RPMI7951 (cell line): Measurements from ENCODE around the gene NAA50.

GRCh38 chr3:113745641-113746625 lies at the start of gene NAA50:
Gene NAA50, minus strand, starts transcription at chr3:113746249.
- RAMPAGE, long total RNA, result no peak

DNA sequence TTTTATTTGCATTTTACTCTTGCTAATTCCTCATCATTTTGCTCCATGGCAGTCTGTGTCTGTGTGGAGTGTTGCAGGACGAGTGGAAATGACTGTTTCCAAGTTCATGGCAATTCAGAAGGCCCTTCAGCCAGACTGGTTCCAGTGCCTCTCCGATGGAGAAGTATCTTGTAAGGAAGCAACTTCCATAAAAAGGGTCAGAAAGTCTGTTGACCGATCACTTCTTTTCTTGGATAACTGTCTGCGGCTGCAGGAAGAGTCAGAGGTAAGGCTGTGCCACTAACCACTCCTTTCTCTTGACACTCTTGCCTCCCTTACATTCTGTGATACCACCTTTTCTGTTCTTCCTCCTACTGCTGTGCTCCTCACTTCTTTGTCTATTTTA lies 14.0 kb downstream of the QTRT2 start:
- RAMPAGE, long total RNA, result no peak

DNA sequence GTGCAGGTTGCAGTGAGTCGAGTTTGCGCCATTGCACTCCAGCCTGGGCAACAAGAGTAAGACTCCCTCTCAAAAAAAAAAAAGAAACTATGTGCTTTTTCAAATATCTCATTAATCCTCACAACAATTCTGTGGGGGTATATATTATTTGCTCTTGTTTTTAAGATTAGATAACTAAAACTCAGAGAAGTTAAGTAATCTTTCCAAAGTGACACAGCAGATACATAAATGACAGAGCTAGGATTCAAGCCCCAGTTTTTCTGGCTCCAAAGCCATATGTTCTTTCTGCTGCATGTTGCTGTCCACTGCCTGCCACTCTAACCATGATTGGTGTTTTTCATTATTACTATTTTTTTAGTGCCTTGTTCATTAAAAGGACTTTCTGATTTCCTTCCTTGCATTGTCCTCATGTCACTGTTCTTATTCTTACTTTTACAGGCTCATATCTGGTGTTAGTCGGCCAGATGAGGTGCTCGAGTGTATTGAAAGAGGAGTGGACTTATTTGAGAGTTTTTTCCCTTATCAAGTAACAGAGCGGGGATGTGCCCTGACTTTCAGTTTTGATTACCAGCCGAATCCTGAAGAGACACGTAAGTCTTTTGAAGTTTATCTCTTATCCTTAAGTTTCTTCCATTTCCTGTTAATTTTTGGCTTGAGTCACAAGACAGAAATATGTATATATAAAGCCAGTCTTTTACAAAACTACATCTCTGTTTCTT lies 23.1 kb downstream of the QTRT2 start:
- RAMPAGE, long total RNA, result no peak

- RAMPAGE, long total RNA, result no peak
These were observed 36.0 kb downstream of the QTRT2 start for GRCh38 chr3:114092474-114092974.

GRCh38 chr3:114213796-114214618 lies 23.4 kb downstream of the ZNF80 start:
- RAMPAGE, long total RNA, result no peak

DNA sequence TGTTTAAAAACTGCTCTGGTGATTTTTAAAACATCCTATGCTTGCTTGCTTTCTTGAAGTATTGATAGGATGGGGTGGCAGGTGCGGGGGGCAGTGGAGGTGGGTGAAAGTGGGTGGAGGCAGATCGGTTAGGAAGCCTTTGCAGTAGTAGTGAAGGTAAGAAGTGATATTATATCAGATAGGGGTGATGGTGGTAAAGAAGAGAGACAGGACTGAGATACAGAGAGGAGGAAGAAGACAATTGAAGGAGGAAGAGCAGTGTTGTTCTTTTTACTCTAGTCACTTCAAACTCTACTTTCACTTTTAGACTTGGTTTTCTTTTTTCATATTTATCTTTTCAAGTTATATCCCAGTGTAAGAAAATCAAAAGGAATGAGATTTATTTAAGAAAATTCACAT lies 11.0 kb downstream of the ZNF80 start:
- RAMPAGE, long total RNA, result no peak

DNA sequence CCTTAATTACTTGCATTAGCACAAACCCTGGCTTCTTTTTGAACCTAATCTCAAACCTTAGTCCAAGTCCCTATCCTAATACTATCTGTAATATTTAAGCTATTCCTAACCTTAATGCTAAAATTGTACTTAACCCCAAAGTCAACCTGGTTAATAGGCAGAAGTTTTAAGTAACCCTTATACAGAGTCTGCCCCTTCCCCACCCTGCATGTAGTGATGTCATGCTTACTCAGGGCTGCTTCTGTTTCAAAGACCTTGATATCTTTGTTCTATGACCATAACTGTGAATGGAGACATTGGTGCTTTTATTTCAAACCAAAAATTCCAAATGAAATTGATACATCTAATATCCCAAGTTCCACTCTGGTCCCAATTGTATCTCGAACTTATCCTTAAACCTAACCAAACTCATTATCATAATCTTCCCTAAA lies 4.1 kb downstream of the TIGIT start:
- RAMPAGE, long total RNA, result no peak

- RAMPAGE, long total RNA, result no peak
These were observed 99.8 kb downstream of the TIGIT start for GRCh38 chr3:114393615-114394016.

DNA sequence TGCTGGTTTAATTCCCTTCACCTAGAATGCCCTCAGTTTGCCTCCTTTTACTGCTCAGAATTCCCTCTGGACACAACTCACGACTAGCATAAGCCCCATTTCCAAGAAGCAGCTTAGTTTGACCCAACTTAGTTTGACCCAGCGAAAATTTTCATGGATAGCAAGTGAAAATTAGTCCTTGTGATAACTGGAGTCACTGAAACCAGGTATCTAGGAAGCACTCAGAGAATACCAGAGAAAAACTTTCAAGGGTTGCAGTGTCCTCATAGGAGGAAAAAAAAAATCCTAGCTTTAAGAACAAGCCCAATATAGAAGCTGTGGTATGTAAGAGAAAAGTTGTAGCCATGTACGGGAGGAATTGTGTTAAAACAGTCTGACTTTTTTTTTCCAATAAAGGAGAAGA lies 111.0 kb downstream of the TIGIT start:
- RAMPAGE, long total RNA, result no peak

DNA sequence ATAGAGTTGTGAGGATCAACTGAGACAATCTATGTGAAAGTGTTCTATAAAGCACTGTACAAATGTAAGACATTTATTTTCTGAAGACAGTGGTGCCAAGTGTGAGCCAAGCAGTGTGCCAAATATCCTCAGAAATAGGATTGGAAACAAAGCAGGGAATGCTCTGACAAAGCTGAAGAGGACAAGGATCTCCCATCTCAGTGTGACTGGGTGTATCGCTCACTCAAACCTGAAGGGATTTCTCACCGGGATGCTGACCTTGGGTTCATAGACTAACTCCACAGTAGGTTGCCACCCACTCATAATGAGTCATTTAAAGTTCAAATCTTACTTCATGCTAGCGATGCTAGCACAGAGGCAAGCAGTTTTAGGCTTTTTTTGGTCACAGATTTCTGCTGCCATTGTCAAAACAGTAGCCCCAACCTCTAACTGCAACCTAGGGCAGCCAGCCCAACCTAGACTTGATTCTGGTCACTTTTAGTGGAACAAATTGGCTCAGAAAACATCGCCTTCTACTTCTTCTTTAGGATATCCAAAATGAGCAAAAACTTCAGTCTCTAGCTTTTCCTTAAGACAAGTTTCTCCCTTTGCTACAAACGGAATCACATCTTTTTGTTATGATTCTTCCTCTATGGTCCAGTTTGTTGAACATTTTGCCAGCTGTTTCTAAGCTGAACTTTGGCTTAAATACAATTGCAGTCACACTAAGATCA lies 118.6 kb downstream of the TIGIT start:
- RAMPAGE, long total RNA, result no peak

DNA sequence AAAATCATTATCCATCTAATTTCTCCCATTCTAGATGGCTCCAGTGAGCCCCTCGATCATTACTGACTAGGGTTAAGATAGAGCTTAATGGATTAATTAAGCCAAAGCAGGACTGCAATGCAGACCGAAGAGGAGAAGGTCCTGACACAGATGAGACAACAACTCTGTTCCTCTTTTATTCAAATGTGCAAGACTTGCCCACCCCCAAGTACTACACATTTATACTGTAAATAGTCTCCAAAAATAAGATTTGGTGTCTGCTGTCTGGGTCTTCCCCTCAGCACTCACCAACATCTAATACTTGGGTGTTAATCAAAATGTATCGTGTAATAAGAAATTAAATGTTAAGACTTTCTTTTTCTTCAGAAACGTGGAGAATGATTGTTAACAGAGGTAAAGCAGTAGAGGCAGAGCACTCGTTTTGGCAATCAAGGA lies 133.6 kb downstream of the TIGIT start:
- RAMPAGE, long total RNA, result no peak

DNA sequence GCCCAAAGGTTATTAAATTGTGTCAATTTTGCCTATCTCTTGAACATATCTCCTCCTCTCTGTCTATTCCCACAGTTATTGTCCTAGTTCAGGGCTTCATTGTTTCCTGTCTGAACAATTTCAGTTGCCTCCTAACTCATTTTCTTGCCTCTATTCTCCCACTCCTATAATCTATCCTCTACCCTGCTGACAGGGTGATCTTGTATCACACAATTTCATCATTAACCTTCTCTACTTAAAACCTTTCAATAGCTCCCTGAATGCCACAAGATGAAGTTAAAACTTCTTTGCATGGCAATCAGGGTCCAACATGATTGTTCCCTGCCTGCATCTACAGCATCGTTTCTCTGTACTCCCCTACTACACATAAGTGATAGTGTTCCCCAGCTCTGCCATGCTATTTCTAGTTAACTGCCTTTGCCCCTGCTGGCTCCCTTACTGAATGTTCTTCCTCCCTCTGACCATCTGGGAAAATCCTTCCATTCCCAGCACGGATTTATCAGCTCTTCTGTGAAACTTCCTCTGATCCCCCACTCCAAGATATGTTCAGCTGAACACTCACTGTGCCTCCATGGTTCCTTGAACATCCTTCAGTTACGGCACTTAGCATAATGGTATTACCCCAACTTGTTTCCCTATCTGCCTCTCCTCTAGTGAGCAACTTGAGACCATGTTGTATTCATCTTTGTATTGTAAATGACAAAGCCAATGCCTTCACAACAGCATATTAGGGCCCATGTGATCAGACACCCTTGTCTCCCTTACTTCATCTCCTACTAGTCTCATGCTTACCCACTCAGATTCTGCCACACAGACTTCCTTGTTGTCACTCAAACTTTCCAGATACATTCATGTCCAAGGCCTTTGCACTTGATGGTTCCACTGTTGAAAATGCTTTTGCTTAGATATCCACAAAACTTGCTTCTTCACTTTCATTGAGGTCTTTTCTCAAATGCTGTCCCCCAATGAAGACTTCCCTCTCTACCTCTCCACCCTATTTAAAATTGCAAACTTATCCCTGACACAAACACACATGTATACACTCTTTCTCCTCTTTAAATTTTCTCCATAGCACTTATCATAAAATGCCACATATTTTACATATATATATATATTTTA lies 323.4 kb downstream of the TIGIT start:
- RAMPAGE, long total RNA, result no peak

GRCh38 chr3:114624854-114625243 lies 331.0 kb downstream of the TIGIT start:
- RAMPAGE, long total RNA, result no peak

- RAMPAGE, long total RNA, result no peak
These were observed 401.2 kb downstream of the ZBTB20 start for GRCh38 chr3:114745740-114746349.

DNA sequence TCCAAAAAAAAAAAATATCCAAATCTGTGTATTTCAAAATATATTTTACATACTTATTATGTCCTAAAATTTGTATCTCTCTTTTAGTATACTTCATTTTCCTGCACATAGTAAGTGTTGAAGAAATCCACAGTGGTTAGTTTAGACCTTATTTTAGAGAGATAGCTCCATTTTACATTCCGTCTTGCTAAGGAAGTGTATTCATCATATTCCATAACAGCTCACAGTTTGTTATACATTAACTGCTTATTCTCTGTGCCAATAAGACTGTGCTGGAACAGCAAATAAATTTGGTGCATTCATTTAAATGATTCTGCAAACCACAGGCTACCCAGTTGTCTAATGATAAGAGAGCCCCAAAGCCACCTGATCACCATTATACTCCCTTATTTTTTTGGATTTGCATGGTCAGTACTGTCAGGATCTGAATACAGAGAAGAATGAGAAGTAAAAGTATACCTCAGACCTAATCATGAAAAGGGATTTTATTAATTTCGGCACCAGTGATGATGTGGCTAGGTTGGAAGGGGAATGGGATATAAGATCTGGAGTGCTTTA lies 255.0 kb downstream of the ZBTB20 start:
- RAMPAGE, long total RNA, result no peak

DNA sequence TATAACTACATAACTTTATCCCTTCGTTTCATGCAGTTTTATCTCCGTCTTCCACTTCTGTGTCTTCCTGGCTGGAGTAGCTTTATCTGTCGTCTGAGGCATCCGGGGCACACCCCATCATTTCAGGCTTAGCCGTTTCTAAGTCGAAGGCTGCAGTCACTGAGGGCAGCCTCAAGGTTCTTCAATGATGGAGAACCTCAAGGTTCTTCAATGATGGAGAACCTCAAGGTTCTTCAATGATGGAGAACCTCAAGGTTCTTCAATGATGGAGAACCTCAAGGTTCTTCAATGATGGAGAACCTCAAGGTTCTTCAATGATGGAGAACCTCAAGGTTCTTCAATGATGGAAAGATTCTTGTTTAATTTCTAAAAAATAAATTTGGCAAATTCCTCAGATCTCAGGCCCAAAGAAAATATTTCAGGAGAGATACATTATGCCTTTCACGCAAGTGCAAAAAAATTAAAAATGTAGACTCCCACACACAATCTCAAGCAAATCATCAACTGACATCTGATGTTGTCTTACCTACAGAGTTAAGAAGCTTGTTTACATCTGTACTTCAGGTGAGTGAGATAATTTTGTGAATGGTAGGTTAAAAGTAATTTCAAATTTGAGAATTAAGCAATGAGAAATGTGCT lies 218.8 kb downstream of the ZBTB20 start:
- RAMPAGE, long total RNA, result no peak

GRCh38 chr3:114984127-114984747 lies 162.9 kb downstream of the ZBTB20 start:
- RAMPAGE, long total RNA, result no peak

- RAMPAGE, long total RNA, result no peak
These were observed 155.9 kb downstream of the ZBTB20 start for GRCh38 chr3:114991210-114991653.

GRCh38 chr3:115007912-115008688 lies 139.0 kb downstream of the ZBTB20 start:
- RAMPAGE, long total RNA, result no peak

DNA sequence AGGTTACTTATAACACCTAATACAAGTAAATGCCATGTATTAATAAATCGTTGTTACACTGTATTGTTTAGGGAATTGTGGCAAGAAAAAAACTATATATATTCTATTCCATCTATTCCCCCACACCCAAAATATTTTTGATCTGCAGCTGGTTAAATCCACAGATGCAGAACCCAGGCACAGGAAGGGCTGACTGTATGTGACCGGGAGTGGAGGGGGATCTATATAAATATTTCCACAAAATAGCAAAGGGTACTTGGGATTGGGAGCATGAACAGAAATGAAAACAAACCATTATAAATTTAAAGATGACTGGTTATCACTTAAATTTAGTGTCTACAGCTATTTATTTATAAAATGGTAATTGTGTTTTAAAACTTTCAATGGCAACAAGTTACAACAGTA lies 1.6 kb downstream of the ZBTB20 start:
- RAMPAGE, long total RNA, result no peak